ENCODE data around the genes KRT85, KRT75, KRT1 and SPRYD3.

GRCh38 chr12:52245856-52246810 is 13.1 kb downstream of the KRT7 start:
- PRO-cap = no peak

DNA sequence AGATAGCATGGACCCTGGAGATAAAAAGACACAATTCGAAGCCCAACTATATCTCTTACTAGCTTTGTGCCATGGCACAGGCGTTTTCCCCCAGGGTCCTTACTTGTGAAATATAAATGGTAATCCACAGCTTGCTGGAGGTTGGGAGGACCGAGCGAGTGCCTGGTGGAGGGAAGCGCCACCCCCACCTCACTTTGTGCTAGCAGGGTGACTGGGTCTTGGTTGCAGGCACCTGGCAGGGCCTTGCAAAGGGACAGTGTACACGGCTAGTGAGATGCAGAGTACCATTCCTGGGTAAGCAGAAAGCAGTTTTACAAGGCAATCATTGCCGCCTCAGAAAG is 2.5 kb upstream of the KRT83 start:
- PRO-cap = no peak

GRCh38 chr12:52349448-52349647 is 17.9 kb downstream of the KRT85 start:
- PRO-cap = no peak

- PRO-cap = no peak
These were observed at the start of gene KRT85 for GRCh38 chr12:52367241-52367783. Gene KRT85 (minus strand): TSS chr12:52367481.

DNA sequence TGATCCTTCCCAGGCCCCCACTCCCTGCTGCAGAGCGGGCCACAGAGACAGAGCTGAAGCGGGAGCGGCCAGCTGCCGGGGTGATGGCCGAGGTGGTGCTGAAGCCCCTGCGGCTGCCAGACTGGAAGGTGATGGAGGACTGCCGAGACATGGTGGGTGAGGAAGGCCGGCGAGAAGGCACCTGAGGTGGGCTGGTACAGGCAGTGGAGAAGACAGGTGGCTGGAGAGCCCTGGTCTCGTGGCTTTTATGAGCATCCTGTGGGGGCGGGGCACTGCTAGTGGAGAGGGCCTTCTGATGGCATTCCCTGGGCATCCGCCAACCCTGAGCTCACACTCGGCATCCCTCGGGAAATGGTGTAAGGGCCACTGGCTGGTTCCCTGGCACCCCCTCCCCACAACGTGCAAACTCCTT is at the start of gene KRT75:
KRT75 (minus strand) TSS at position 218 of the 412 bp plus-strand sequence.
- PRO-cap = no peak

GRCh38 chr12:52516007-52517198 is 3.8 kb downstream of the KRT5 start:
- PRO-cap = no peak

DNA sequence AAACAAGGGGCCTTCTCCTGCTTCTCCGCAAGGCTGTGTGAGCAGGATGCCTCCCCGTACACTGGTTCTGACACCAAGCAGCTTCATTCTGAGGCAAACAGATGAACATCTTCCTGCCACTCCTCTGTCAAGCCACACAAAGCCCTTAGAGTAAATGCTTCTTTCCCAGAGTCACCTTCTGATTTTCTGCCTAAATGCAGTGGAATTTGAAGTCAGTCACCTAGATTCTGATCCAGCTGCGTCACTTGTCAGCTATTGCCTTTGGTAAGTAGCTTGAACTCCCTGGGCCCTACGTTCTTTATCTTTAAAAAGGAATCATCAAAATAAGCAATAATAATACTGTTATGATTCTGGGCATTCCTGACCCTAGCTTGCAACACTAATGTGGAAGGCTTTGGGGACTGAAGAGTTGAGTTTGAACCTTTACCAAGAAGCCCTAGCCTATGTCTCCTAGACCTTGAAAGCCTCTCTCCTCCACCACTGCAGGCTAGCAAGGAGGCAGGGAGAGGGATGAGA is 5.7 kb downstream of the KRT73 start:
- PRO-cap = no peak

DNA sequence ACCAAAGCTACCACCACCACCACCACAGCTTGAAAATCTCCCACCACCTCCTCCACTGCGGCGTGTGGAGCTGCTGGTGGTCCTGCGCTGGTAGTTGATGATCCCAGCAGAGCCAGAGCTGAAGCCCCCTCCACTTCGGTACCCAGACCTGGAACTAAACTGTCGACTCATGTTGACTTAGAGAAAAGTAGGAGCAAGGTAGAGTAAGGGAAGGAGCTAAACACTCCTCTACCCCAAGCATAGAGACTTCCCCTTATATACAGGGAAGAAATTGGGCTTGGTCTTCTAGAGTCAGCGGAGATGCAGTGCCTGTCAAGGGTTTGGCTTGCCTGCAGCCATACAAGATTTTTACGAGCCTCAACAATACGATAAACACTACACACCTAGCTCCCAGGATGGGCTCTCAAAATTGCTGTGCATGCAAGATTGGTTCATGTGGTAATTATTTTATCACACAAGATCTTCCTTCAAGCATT is at the start of gene KRT1:
KRT1 (minus strand) TSS at position 230 of the 476 bp plus-strand sequence.
- PRO-cap = no peak

GRCh38 chr12:52847701-52848277 is 1.0 kb downstream of the KRT78 start:
- PRO-cap = no peak

GRCh38 chr12:52898287-52898671 is 6.6 kb downstream of the KRT8 start:
- PRO-cap = no peak

DNA sequence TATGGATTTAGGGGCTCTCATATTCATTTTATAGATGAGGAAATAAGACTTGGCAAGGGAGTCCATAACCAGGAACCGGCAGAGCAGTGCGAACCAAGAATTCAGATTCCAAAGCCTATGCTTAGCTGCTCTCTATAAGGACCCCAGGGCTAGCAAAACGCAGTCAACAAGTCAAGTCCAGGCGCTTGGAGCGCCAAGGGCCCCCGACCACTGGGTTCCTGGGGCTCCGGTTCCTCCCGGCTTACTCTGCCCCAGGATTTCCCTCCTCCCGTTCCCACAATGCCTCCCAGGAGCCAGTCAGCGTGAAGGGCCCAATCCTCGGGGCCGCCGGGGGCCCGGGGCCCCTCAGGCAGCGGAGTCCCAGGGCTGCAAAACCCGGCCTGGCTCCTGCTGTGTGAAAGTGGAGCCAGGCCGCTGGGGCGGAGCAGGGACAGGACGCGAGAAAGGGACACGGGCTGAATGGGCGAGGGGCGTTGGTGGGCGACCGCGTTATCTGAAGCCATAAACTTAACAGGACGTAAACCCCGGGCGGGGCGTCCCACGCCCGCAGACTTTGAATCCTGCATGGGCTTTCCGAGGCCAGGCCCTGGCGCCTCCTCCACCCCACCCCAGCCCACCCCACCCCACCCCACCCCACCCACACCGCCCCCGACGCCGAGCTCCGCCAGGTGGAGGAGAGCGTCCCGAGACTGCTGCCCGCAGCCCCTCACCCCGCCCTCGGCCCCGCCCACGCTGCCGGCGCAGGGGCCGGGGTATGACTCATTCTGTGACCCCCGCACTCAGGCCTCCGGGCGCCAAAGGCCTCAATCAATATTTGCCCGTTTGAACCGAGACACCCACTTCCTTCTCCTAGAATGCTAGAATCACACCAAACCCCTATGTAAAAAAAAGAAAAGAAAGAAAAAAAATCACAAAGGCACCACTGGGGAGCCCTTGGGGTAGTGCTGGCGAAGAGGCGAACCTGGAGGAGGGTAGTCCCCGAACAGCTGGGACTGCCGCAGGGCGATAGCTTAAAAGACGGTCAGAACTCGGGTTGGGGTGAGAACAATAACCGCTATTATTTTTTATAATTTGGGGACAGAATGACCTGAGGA is 1.3 kb downstream of the KRT8 start:
- PRO-cap = bidirectional peak, plus-strand start at position 81 of the sequence, minus-strand start outside the sequence; bidirectional peak, plus-strand start at position 782 of the sequence, minus-strand start at position 691 of the sequence

DNA sequence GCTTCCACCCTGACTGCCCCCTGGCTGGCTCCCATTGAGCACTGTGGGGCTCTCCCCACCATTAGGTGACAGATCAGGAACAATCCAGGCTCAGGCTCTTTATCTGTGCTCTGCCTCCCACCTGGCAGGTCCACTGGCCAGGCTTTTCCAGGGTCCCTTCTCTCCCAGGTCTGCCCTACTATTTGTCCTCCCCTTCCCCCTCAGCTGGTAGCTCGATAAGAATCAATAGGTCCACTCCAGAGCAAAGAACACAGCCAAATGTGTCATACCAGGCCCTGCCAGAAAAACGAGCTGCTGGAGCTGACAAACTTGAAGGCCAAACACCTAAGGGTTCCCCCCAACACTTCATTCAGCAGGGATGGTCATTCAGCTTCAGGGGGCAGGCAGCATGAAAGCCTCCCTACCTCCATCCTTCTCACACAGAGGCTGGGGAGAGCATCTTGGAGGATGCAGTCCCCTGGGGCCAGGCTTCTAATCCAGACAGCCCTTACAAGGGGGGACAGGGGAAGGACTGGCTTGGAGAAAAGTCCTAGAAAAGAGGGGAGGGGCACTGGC is 2.0 kb upstream of the KRT18 start:
- PRO-cap = no peak

- PRO-cap = no peak
These were observed 3.7 kb downstream of the KRT18 start for GRCh38 chr12:52952609-52953025.

GRCh38 chr12:52975223-52975743 is 26.4 kb downstream of the KRT18 start:
- PRO-cap = no peak

- PRO-cap = no peak
These were observed 25.2 kb upstream of the EIF4B start for GRCh38 chr12:52981186-52981418.

- PRO-cap = no peak
These were observed 13.7 kb downstream of the EIF4B start for GRCh38 chr12:53019737-53020487.

DNA sequence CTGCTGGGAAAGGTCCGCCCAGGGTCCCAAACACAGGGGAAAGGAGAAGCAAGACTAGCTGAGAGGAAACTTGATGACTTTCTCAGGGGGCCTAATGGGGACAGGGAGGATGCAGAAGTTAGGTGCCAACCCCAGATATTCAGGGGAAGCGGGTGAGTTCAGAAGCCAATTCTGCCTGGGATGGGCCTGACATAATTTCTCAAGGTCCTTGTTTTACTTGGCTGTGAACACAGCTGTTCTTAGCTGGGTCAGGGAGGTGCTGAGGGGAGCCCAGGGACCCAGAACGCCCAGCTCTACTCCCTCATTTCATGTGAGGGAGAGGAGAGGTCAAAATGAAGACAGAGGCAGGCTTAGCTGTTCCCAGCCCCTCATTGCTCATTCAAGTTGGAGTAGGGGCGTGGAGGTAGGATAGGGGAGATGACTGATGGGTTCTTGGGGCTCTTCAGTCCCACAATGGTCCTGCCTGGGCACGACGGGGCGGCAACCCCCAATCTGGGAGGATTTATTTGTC is 10.5 kb downstream of the SPRYD3 start:
- PRO-cap = no peak

DNA sequence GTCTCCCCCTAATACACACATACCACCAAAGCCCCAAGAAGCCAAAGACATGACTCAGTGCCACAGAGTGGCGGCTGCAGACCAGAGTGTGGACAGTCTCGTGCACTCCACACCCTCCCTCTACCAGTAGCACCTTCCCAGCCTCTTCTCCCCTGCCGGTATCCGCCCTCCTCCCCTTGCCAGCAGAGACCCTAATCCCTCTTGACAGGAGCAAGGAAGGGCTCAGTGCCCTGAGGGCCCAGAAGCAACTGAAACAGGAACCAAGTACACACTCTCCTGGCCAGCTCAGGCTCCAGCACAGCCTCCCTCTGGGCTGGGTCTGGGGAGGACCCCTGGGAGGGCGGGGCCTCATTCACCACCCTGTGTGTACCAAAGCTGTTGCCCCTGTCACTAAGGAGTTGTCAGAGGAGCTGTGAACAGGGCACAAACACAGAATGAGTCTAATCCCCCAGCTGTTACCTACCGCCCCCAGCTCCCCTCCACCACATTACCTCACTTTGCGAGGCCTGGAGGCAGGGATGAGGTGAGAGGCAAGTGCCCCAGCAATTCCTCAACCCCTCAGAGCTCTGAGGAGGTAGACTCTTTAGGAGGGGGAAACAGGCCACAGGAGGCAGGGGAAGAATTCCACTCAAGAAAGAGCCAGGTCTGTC is 8.2 kb downstream of the SPRYD3 start:
- PRO-cap = no peak

DNA sequence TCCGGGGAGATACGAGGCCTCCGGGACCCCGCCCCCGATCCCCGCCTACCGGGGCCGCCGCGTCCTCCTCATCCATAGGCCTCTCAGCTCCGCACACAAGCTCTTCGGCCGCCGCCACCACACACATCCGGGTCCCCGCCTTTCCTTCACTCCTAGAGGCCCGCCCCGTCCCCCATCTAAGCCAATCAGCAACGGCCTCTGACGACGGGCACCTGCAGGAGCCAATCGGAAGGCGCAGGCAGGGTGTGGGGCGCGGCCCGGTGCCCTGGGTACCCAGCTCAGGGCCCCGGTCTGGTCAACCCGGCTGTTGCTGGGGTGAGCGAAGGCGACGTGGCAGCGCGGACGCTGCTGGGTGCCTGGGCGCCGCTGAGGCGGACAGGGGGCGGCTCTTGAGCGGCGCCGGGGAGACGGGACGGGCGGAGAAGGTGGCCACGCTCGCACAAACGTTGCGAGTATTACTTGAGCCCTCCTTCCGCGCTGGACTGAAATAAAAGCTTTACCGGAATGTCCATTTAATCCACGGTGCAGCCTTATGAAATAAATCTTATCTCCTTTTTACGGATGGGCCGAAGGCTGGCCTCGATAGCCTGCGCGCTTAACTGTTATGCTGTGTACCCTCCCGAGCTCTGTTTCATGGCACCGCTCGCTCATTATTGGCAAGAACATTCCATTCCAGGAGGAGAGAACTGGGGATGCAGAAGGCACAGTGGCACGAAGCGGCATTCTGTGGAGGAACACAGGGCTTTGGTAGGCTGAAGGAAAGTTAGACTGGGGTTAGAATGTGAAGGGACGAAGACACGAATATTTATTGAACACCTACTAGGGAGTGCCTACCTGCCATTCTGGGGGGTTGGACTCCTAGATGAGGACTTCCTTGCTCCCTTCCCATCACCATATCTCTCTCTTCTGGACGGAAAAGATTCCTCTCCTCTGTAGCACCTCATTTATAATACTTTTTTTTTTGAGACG is at the start of gene SPRYD3:
SPRYD3 (minus strand) TSS at position 129 of the 969 bp plus-strand sequence.
- PRO-cap = bidirectional peak, plus-strand start at position 298 of the sequence, minus-strand start at position 121 of the sequence

GRCh38 chr12:53221463-53222082 is 10.4 kb downstream of the RARG start:
- PRO-cap = bidirectional peak, plus-strand start at chr12:53221810, minus-strand start at chr12:53221592

Measured in jejunum (tissue), 1 donor.